HT1080 (cell line): ENCODE data around the gene VAMP4.

RAMPAGE:
- cytosol, long total RNA = no peak
- long total RNA = no peak
- nucleus, long total RNA = no peak
Measured at GRCh38 chr1:168531497-168532050, 12.2 kb downstream of the XCL2 start.

DNA sequence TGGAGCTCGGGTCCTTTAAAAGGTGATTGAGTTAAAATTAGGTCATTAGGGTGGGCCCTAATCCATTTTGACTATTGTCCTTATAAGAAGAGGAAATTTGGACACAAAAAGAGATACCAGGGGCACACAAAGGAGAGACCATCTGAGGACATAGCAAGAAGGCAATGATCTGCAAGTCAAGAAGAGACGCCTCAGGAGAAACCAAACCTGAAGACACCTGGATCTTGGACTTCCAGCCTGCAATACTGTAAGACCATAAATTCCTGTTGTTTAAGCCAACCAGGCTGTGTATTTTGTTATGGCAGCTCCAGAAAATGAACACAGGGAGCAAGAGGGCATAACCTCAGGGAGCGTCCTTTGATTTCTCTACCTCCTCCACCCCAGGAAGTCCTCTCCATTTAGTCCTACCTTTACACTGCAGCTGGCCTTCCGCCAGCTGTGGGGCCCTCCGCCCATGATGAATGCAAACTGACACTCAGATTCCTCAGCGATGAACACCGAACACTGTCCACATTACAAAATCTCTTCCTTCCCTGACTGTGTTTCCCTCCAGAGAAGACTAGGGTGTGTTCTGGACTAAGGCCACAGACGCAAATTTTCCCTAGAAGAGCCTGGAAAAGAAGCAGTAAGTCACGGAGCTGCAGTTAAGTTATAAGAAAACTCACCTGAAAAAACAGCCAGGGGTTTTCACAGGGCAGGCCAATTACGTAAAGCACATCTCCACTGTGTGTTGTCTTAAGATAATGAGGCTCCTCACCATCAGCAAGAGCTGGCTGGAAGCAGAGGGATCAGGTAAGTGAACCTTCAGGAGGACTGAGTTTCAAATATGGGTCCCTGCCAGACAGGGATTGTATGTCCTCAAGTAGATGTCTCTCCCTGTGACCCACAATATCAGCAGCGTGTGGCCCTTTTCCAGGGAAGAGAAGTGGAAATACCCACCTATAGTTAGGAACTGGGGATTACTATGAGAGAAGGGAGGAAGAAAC, 46.5 kb upstream of the ATP1B1 start:
RAMPAGE:
- cytosol, long total RNA = no peak
- long total RNA = no peak
- nucleus, long total RNA = no peak

DNA sequence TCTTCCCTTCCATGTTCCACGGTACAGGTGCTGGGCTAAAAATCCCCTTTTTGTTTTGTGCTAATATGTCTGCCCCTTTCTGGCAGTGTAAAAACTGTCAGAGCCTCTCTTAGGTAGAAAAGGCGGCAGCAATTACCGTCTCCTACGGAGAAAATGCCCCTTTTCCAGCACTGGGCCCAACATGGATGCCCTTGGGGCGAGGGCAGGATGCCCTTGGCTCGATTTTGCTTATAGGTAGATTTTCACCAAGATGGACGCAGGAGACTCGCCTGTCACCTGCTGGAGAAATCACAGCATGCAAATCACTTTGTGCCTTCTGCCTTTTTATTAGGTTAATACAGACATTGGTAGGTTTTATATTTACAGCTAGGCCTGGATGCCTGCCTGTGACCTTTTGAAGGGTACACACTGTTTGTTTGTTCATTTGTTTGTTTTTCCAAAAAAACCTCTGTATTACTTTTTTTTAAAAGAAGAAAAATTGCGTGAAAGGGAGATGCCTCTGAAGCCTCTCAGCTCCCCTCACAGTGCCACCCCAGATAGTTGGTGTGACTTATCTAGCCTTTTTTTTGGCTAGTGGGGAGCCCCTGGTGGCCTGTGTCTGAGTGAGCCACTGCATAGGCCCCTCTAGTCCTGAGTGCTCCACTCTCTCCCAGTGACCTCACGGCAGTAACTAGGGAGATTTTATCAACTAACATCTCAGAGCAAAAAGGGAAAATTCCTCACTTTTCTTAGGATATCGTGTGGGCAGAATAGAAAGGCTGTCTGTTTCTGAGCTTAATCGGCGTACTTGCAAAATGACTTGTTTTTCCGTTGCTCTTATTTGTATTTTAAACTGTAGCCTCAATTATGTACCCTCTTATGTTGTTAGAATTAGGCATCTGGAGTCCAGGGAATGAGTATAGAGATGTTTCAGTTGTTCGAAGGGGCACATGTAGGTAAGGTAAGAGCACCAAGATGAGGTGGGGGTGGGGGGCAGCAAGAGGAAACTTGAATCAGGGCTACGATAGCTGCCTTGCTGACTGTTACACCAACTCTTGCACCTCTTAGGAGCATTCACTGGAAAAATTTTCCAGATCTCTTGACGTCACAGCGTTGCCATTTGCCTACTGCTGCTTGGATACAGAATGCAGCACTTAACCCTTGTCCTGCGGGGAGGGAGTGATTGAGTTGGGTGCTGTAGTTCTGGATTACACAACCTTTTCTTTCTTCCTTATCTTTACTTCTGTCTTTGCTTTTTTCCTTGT, 2.7 kb downstream of the ATP1B1 start:
RAMPAGE:
- cytosol, long total RNA = no peak
- long total RNA = no peak
- nucleus, long total RNA = no peak

GRCh38 chr1:169401722-169402224, 25.5 kb downstream of the CCDC181 start:
RAMPAGE:
- cytosol, long total RNA = no peak
- long total RNA = no peak
- nucleus, long total RNA = no peak

RAMPAGE:
- cytosol, long total RNA = no peak
- long total RNA = no peak
- nucleus, long total RNA = no peak
Measured at GRCh38 chr1:169694316-169694847, 17.0 kb downstream of the SELL start.

DNA sequence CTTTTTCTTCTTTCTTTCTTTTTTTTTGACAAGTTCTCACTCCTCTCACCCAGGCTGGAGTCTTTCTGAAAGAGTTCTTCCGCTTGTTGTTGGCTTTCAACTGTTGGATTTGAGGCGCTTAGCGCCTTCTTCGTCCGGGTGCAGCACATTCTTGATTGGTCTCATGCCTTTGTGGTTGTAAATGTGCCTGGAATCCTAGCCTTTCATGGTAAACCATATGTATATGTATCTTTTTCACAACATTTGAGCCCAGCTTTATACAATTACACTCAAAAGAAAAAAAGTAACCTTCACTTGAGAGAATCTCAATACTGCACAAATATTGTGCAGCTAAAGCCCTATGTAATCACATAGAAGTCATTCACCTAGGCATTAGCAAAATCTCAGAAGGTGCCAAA, 935 bp downstream of the C1orf112 start:
RAMPAGE:
- cytosol, long total RNA = no peak
- long total RNA = no peak
- nucleus, long total RNA = no peak

GRCh38 chr1:170146060-170146796, 469 bp downstream of the NTMT2 start:
RAMPAGE:
- cytosol, long total RNA = no peak
- long total RNA = no peak
- nucleus, long total RNA = no peak

GRCh38 chr1:170531096-170531904, 666 bp upstream of the GORAB start:
RAMPAGE:
- cytosol, long total RNA = no peak
- long total RNA = no peak
- nucleus, long total RNA = no peak

GRCh38 chr1:170538019-170538731, 6.2 kb downstream of the GORAB start:
RAMPAGE:
- cytosol, long total RNA = no peak
- long total RNA = no peak
- nucleus, long total RNA = no peak

RAMPAGE:
- cytosol, long total RNA = no peak
- long total RNA = no peak
- nucleus, long total RNA = no peak
Measured at GRCh38 chr1:170572206-170572723, 40.3 kb downstream of the GORAB start.

RAMPAGE:
- cytosol, long total RNA = no peak
- long total RNA = no peak
- nucleus, long total RNA = no peak
Measured at GRCh38 chr1:170661204-170661819, 2.6 kb upstream of the PRRX1 start.

DNA sequence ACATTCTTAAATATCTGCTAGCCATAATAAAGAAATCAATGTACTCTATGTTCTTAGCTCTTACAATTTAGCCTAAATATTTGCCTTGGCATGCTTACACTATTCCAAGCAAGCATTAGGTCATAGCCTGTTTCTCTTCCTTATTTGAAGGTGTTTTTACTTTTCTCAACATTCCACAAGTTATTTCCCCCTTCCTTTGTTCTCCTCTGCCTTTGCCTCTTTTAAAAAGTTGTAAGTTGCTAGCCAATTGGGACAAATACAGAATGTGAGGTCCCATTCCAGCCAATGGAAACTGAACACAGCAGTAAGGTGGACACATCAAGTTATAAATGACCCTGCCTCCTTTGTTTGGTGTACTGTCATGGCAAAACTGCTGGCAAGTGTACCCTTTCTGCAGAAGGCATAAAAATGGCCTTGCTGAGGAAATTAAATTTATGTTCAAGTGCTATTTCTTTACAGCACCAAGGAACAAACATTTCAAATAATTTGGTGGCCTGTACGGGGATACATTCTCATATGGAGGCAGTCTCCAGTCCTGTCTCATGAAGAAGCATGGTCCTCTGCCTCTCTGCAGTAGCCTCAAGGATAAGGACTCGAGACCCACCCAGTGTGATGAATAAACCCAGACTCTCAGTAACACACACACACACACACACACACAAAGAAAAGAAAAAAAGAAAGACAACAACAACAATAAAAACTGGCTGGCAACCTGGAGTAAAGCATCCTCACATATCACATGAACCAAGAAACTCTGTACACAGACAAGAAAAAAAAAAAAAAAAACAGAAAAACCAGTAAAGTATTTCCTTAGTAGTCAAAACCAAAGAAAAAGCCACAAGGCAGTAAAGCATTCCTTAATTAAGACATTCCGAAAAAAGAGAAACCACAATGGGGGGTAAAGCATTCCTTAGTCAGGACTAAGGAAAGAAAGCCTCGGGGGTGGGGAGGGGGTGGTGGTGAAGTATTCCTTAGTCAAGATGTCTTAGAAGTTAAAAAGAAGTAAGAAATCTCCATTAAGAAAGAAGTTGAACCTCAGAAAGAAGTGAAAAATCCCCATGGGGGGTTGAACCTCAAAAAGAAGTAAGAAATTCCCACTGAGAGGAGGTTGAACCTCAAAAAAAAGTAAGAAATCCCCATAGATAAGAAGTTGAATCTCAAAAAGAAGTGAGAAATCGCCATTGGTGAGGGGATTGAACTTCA, 28.6 kb upstream of the FMO1 start:
RAMPAGE:
- cytosol, long total RNA = no peak
- long total RNA = no peak
- nucleus, long total RNA = no peak

DNA sequence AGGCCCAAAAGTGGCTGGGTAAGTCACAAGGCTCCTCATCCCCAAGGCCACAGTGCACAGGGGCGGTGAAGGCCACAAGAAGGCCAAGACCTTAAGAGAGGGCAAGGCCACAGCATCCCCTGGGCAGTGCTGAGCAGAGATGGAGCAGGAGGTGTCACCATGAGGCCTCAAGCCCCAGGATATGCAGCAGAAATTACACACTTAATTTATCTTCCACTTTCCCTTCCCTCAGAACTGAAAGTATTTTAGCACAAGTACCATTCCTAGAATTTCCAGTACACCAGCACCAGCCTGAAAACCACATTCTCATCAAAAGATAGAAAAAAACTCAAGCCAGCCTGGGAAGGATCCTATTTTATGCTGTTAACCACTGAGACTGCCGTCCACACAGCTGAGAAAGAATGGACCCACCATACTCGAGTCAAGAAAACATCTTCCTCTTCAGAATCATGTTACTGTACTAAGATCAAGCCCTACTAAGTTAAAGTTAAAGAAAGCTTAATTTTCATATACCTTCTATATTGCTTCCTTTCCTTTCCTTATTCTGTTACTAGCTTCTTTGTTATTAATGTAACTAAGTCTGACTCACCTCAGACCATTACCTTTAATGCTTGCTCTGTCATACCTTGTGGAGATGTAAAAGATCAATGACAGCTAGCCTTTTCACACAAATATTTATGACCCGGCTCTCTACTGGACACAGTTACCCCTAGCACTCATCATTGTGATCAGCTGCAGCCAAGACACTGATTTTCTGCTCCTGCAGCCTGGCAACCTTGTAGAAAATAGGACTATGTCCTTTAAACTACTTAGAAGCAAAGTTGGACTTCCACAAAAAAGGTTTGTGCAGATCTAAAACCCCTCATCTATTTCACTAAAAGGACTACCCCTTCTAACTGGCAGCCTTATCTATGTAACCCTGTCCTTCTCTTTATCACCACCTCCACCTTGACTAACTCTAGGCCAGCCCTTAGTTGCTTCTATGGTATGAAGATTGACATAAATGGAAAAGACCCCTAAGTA, 26.2 kb upstream of the FMO1 start:
RAMPAGE:
- cytosol, long total RNA = no peak
- long total RNA = no peak
- nucleus, long total RNA = no peak

DNA sequence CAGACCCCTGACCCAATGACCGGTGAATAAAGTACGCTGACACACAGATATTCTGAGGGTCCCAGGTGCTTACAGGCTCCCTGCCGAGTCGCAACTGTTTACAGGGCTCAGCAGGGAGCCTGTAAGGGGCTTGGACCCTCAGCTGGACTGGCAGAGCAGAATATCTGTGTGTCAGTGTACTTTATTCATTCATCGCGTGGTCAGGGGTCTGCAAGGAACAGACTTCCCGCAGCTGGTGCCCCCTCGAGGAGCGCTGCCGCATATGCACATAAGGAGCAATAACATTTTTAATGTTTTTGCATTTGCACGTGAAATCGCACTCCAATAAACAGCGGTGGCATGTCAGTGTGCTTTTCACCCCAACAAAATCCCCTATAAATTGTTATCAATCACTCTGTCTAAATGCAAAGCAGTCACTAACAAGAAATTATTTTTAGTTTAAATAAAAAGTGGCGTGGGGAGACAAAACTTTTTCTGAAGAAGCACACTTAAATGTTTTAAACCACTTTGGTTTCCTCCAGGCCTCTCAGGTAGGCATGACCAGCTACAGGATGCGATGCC, 3.4 kb downstream of the FMO1 start:
RAMPAGE:
- cytosol, long total RNA = no peak
- long total RNA = no peak
- nucleus, long total RNA = no peak

RAMPAGE:
- cytosol, long total RNA = no peak
- long total RNA = no peak
- nucleus, long total RNA = no peak
Measured at GRCh38 chr1:171254994-171255692, 6.8 kb downstream of the FMO1 start.

DNA sequence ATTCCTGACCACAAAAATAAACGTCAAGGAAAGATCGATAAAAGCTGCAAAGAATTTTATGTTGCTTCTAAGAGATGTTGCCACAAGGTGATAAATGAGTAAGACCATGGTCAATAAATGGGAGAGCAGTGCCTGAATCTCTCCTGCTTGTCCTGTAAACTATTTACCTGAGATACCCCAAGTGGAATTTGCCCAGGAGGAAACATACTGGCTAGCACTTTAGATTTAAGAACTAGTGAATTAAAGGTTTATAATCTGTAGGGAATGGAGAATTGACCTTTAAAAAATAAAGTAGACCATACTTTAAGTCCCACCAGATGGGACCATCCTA, 70.9 kb downstream of the FMO4 start:
RAMPAGE:
- cytosol, long total RNA = no peak
- long total RNA = no peak
- nucleus, long total RNA = no peak

GRCh38 chr1:171434519-171435682, 50.4 kb upstream of the PRRC2C start:
RAMPAGE:
- cytosol, long total RNA = no peak
- long total RNA = no peak
- nucleus, long total RNA = no peak

DNA sequence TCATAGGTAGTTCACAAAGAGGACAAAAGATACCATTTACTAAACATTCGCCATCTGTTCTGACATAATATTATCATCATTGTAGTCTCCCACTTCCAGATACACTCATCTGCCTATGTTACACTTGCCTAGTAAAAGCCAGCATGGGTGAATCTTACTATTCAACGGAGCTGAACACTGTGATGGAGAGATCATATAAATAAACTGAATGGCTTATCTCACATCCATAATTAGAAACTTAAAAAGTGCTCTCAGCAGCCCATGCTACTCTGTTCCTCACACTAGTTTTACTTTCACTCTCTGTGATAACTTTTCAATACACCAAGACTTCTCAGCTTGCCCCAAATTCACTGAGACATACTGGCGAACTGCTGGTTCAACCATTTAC, 488 bp upstream of the PRRC2C start:
RAMPAGE:
- cytosol, long total RNA = no peak
- long total RNA = no peak
- nucleus, long total RNA = no peak

DNA sequence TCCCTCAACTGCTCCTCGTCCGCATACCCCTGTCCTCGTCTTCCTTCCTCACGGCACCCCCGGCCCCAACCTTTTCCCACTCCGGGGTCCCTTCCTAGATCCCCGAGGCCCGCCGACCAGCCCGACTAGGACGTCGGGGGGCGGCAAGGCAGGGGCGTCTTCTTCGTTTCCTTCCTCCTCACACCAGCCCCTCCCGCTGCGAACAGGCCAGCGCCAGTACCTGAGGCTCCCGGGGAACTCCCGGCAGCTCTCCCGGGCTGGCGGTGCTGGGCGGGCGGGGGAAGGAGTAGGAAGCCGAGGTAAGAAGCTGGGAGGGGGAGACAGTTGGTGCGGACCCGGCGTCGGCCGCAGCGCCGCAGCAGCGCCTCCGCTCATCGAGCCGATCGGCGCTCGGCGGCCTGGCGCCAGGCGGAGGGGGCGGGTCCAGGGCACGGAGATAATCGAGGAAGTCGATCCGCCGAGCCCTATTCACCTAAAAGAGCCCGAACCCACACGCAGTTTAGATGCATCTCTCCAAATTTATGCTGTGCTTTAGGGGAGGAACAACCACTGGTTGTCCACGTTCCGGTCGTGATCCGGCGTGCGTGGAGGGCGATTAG, at the start of gene VAMP4:
Gene VAMP4, minus strand, starts transcription at position 376 of the 599 bp plus-strand sequence.
RAMPAGE:
- cytosol, long total RNA = start-site peak on the minus strand centred at position 368 of the sequence, 65 bp wide, 326 and 560 reads in 2 replicates
- long total RNA = start-site peak on the minus strand centred at position 349 of the sequence, 24 bp wide, 21 reads
- nucleus, long total RNA = start-site peak on the minus strand centred at position 384 of the sequence, 39 bp wide, 124 and 68 reads in 2 replicates

GRCh38 chr1:171744877-171745546, 3.1 kb upstream of the VAMP4 start:
RAMPAGE:
- cytosol, long total RNA = no peak
- long total RNA = no peak
- nucleus, long total RNA = no peak